Endometrial microvascular endothelial cells (primary cell): ENCODE measurements around the gene GPR31.

- RAMPAGE, long total RNA: no peak
These were observed 4.7 kb upstream of the RAMACL start for GRCh38 chr6:166590986-166591736.

- RAMPAGE, long total RNA: no peak
These were observed 144.2 kb upstream of the RPS6KA2 start for GRCh38 chr6:166771313-166771540.

GRCh38 chr6:166925421-166925941 lies 30.9 kb downstream of the RNASET2 start:
- RAMPAGE, long total RNA: no peak

GRCh38 chr6:167113736-167115051 lies 8.7 kb upstream of the CCR6 start:
- RAMPAGE, long total RNA: no peak

- RAMPAGE, long total RNA: no peak
These were observed 12.0 kb downstream of the CCR6 start for GRCh38 chr6:167134795-167135444.

DNA sequence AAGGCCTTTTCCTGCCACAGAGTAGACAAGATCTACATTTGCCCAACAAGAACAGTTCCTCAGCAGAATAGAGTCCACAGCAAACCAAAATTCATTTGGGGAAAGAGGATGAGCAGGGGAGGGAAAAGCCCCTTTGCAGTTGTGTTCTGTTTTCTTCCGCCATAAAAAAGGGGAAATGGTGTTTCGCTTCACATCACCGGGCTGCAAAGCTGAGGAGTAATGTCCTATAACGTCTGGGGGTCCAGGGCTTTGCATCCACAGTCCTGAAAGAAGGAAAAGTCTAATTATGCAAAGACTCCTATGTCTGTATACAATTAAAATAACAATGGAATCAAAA lies at the start of gene GPR31:
GPR31 (minus strand) TSS at position 69 of the 337 bp plus-strand sequence.
- RAMPAGE, long total RNA: no peak

- RAMPAGE, long total RNA: no peak
These were observed 24.3 kb upstream of the UNC93A start for GRCh38 chr6:167266900-167267180.

DNA sequence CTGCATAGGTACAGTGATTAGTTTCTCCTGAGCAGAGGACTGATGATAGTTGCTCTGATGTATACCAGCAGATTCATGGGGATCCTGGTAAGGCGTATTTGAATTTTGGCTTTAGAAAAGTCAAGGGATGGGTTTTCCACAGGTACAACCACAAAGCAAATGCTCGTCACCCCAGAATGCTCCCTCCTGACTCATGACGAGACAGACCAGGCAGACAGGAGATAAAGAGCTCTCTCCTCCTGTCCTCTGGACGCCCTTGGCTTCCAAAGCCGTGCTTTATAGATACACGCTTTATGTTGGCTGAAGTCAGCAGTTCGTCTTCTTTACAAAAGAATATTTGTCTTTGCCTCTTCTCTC lies 166.8 kb downstream of the TTLL2 start:
- RAMPAGE, long total RNA: no peak

DNA sequence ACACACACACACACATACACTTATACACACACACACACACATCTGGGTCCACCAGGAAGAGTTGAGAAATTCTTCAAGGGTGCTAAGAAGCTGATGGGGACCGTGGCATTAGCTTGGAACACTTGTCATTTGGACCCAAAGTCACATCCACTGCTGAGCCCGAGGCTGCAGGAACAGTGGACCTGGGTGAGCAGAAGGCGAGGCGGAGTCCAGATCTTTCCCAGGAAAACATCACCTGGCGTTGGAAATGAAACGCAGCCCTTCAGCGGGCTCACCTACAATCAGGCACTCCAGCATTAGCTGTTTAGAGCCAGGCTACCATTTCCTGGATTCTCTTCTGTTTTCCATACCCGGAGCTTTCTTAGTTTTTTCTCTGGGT lies 170.6 kb downstream of the TTLL2 start:
- RAMPAGE, long total RNA: no peak

DNA sequence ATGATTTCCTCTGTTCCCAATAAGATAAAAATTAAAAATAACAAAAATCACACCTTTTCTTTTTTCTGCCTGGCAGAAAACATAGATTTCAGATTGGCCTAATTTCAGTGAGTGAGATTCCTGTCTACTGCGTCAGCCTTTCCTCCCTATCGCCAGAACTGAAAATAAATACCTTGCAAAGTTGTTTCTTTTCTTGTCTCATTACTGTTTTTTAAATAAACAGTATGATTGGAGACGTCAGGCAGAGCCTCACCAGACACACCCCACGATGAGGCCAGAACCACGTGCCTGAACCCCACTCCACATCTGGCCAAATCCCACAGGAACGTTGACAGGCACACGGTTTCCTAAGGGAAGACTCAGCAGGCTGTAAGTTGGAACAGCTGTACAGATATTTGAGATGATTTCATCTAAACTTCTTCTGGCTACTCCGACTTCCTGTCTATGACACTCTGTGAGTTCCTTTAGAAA lies 219.2 kb downstream of the TTLL2 start:
- RAMPAGE, long total RNA: no peak

DNA sequence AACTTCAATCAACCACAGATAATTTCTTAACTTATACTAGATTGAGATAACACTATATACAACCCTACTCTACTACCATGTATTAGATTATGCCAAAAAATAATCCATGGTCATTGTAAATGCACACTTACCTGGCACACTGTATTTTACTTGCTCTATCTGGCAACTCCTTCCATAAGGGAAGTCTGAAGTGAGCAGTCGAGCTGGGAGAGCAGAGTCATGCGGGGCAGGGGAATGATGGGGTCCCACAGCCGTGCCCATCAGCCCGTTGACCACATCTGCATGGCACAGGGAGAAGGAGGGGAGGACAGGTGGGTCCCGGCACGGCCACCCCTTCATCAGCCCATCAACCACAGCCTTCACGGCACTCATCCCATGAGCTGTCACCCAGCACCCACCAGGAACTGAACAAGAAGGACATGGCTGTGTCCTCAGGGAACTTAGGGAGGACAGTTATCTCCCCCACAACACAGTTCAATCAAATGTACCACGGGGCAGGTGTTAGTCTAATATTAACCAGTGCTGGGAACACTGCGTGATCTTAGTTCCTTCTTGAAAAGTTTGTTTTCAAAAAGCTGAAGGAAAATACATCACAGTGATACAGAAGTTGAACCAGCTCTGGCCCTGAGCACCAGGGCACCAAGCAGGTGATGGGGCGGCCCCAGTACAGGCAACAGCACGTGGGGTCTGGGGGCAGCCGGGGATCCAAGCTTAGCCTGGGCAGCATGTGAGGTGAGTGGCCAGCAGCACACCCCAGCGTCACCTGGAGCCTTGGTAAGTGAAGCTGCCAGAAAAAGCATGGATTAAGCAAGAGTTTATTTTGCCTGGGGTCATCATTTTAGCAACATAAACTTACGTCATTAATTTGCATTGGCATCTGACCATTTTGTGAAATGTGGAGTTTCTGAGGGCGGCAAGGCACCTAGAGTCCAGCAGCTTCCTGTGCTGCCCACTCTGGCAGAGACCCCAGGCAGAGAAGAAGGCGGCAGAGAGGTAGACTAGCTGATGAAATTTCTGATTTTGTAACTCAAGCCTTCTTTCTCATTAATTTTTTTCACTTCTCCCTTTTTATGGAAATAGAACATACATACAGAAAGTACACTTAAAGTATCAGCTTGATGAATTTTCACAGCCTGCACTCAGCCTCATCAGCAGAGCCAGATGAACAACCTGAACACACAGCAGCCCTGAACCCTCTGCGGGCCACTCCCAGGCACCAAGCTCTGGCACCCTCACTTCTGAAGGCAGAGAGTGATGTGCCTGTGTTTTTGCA lies 35.5 kb upstream of the AFDN start:
- RAMPAGE, long total RNA: no peak

GRCh38 chr6:167794204-167795093 lies 32.3 kb upstream of the AFDN start:
- RAMPAGE, long total RNA: no peak

- RAMPAGE, long total RNA: no peak
These were observed 31.4 kb upstream of the AFDN start for GRCh38 chr6:167795094-167795859.

- RAMPAGE, long total RNA: no peak
These were observed 20.7 kb upstream of the AFDN start for GRCh38 chr6:167805640-167806694.

GRCh38 chr6:167824524-167824899 lies 2.2 kb upstream of the AFDN start:
- RAMPAGE, long total RNA: no peak

DNA sequence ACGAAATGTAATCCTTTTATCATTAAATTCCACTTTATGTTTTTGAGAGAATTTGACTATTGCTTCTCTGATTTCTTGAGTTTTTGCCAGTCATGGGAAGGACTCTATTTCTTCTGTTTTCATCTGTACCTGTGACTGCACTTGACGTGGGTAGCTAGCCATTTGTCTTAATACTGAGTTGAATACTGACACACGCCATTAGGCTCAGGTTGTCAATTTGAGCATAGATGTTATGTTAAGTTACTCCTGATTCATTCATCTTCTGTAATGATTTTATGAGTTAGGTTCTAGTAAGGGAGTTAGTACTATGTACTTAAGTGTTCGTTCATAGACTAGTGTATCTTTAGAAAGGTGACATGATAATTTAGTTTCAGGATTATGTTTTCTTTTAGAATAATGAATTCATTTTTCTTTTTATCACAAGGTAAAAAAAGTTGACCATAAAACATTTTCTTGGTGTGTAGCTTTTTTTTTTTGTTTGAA lies 1.6 kb downstream of the AFDN start:
- RAMPAGE, long total RNA: no peak

GRCh38 chr6:167849726-167850487 lies 23.2 kb downstream of the AFDN start:
- RAMPAGE, long total RNA: no peak

- RAMPAGE, long total RNA: no peak
These were observed 31.6 kb downstream of the AFDN start for GRCh38 chr6:167857953-167859162.

DNA sequence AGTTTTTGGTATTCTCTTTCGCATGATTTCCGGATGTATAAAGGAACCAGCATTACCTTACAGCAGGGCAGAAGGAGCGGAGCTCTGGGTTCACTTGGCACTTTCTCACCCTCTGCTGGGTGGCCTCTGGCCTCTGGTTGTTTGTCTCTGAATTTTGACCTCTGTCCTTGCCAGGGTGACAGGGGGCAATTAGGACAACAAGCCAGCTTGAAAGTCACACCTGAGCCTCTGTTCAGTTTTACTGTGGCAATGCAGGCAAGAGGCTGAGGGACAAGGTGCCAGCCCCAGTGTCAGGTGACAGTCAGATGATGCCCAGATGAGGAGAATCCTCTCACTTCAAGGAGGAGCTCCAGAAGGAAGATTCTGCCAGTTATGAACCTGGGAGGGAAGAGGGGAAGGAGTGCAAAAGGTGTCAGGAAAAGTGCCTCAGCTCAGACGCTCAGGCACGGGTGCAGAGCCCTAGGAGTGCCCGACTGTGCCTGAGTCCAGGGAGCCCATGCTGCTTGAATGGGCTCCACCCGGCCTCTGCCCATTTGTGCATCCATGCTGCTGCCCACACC lies 69.2 kb upstream of the KIF25 start:
- RAMPAGE, long total RNA: no peak

DNA sequence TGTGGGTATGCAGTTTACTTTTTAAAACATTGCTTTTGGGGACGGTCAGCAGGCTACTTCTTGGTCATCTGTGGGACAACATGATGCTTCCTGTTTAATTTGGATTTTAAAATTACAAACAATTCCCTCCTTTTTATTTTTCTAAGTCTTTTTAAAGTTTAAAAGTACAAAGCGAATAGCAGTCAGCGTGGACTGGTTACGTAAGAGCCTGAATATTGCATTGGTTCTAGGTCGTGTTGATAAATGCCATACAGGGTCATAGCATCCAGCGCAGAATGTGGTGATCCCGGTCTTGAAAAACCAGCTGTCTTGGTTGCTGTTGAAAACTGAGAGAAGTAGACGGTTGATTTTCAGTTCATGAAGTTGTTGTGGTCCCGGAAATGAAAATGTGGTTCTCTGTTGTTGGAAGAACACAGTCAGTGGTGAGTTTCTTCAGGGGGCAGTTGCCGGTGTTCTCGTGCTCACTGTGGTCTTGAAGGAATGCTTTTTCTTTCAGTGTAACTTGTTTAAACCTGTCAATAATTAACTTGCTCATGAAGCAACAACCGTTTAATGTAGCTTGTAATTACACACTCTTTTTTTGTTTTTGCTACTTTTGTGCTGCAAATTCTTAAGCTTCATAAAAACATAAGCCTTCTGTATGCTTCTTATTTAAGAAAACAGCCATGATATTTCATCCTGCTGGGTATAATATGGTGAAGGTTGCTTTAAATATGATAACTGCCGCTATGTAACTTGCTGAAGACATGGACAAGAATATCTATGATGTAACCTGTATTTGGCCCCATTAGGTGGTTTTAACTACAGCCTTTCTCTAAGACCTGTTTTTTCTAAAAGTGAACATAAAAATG lies 64.9 kb upstream of the KIF25 start:
- RAMPAGE, long total RNA: no peak